AG04449 (cell line): ENCODE results near the genes LEKR1, CCNL1 and MFSD1.

- RRBS, result no CpG with 5 or more reads among the region's 8 CpGs
These were observed 28.6 kb downstream of the KCNAB1 start for GRCh38 chr3:156148881-156149415.

DNA sequence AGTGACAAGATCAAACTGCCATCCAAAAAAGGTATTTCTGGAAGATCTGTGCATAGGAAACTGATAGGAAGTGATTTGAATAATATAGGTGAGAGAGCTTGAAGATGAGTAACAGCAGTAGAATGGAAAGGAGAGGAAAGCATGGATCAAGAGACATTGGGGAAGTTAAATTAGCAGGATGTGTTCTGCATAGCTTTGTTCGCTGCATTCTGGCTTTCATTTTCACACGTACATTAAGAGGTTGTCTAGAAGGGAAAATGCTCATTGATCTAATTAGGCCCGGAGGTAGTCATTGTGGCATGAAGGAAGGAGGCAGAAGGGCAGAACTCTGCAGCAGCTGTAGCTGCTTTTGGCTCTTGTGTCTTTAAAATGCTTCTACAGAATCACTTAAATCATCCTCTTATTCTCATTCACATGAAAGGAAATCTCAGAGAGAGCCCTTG lies 40.2 kb downstream of the KCNAB1 start:
- RRBS, result no CpG with 5 or more reads among the region's 3 CpGs

- RRBS, result no CpG with 5 or more reads among the region's 15 CpGs
These were observed 1.6 kb downstream of the TIPARP start for GRCh38 chr3:156675970-156676346.

DNA sequence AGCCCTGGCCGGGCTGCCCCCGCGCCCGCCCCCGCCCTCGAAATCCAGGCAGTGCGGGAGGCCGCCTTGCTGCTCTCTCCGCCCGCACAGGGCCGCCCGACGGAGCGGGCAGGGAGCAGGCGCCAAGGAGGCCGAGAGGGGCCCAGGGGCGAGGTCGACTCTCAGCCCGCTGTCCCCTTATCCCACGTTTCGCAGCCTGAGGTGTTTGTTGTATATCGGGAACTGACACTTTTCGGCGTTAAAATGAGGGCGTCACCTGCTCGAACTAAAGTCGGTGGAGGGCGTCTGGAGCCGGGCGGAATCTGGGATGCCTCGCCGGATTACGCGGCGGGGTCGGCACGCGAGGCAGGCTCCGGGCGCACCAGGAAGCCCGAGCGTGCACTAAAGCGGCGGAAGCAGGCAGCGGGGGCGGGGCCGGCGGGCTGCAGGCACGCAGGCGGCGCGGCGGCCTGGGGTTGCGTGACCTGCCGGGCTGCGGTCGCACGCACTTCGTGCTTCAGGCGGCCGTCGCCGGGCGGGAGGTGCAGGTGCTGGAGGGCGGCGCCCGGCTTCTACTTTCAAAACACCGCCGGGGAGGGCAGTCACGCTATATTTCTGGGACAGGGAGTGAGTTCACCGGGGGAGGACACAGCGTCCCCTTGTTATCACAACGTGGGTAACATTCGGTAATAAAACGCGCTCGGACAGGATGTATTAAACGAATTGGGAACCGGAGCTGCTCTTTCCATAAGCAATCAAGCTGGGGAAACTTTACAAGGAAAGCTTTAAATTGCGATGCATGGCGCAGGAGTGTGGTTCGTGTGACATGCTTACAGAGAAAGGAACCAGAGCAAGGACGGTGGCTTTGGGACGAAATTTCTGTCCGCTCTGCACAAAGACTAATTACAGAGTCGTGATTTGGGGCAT lies 9.3 kb upstream of the LEKR1 start:
- RRBS, result 3% methylated on average over 41 of the region's 86 CpGs

DNA sequence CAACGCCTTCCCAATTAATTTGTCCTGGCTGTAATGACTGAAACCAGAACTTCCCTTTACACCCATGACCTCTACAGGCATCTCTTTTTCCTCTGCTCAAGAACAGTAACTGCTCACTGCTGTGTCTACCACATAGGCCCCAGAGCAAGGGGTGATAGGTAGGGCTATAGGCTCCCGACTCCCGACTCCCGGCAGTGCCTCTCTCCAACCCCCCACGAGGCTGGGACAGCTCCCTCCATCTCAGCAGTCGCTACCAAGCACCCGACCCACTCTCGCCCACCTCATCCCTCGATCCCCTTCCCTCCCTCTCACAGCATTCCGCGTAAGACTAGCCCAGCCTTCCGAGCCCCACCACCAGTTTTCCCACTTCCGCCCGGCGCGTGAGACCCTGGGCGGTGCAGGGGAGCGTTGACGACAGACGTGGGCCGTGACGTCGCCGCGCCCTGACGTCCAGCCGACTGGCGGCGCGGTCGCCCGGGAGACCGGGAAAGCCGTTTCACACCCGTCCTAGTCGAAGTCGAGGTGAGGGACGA lies at the start of gene LEKR1:
TSS of gene LEKR1 (plus strand) at position 499 of the 533 bp plus-strand sequence.
- RRBS, result 1% methylated on average over 17 of the region's 38 CpGs

DNA sequence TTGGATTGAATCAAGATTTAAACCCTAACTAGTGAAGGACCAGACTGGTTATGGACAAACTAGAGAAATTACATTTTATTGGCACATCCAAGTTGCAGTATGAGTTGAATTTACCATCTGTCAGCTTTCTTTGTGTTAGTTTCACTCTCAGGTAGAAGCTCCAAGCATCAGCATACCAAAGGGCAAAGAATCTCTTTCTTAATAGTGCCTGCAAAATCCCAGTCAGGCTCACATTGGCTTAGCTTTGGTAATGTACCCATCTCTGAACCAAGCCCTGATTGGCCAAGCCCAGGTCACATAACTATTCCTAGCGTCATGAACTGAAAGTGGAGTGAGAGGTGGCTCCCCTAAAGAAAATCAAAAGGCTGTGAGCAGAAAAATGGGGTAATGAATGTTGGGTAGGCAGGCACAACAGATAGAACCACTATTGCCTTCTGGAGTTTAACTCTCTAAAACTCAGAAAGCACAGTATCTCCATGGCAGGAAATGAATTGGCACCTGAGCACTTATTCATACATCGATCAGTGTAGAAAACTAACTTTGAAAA lies 66.8 kb downstream of the CCNL1 start:
- RRBS, result no CpG with 5 or more reads among the region's 2 CpGs

DNA sequence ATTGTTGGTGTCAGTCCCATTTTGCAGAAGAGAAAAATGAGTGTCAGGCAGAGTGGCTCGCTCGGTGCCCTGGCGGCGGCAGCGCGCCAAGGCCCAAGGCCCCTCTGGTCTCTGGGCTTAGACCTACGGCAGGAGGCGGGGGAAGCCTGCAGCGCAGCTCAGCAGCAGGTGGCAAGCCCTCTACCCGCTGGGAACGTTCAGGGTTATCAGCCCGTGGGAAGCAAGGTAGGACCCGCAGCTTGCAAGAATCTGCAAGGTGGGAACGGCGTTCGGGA lies 39.9 kb downstream of the CCNL1 start:
- RRBS, result no CpG with 5 or more reads among the region's 16 CpGs

DNA sequence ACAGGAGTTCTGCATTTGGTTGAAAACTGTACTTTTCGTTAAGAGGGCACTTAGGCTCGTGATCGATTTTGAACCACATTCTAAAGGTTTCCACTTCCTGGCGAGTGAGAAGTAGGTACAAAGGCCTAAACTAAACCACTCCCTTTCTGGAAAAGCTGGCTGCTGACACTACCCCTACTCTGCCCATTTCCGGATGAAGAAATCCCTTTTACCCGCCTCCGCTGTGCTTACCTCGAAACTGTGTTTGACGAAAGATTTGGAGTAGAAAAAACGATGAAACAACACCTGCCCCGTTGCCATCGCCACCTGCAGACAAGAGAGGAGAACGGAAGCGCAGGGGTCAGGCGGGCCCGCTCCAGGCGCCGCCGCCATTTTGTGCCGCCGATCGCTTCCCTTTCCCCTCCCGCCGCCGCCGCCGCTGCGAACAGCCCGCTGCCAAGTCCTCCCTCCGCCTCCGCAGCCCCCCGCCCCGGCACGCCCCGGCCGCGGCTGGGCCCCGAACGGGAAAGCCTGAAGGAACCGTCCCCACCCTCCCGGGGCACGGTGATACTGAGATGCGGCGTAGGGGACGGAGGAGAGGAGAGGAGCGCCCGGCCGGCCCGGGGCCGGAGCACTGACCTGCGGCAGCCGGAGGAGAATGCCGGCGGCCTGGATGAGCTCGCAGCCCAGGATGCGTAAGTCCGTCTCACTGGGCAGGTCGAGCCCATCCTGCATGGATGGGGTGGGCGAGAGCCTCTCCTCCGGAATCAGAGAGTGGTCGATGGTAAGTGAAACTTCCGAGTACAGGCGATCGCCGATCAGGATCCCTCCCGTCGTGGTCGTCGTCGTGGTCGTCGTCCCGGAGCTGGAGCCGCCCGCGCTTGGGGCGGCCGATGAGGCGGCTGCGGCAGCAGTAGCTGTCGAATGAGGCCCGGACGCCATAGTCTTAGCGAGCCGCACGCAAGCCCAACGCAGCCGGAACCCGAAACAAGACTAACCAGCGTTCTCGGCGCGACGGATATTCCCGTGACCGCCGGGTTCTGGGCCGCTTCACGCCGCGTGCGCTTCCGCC lies at the start of gene CCNL1:
TSS of gene CCNL1 (minus strand) at position 974 of the 1,051 bp plus-strand sequence.
- RRBS, result 2% methylated on average over 58 of the region's 103 CpGs

DNA sequence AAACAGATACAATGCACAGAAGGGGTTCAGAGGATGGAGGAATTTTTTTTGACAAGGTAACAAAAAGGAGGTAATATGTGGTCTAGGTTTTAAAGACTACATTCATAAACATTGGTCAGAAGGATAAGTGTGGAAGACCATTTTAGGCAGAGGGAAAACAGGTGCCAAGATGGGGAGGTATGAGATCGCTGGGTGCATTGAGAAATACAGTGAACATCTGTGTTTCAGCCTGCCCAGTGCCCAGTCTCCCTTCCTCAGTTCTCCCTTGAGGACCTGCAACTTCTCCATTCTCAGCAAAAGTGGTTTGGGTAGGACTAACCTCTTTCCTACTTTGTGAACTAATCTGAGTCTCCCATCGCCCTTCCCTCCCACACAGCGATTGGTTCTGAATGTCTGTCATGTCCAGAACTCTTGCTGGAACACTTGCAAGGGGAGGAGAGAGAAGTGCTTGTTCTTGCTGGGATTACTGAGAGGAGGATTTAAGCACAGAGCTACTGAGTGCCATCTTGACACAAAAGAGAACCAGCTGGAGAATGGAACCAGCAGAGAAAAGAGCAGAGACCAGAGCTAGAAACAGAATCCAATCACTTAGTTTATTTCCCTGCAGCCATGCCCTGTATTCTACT lies 10.9 kb upstream of the CCNL1 start:
- RRBS, result no CpG with 5 or more reads among the region's 3 CpGs

GRCh38 chr3:157174099-157174574 lies 14.2 kb upstream of the CCNL1 start:
- RRBS, result 7% methylated on average over 6 of the region's 13 CpGs

DNA sequence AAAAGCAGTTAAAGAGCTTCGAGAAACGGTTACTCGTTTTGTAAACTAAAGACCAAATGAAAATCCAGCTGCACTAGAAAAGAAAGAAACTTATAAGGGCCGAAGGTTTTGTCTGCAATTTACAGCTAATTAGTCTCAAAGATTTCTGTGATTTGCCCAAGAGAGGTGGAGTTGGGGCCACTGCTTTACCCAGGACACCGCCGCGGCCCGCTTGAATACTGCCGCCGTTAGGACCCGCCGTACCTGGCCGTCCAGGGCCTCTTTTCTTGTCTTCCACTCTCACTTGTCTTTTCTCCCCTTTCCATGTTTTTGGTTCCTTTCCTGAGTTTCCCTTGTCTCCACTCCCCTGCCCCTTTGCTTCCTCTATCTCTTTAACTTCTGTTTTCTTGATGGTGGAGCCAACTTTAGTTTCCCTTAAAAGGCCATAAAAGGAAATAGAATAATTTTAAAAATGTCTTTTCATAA lies 15.7 kb upstream of the CCNL1 start:
- RRBS, result no CpG with 5 or more reads among the region's 13 CpGs

- RRBS, result no CpG with 5 or more reads among the region's 65 CpGs
These were observed 8.5 kb downstream of the SHOX2 start for GRCh38 chr3:158097364-158098389.

GRCh38 chr3:158336930-158337335 lies 227.0 kb downstream of the RSRC1 start:
- RRBS, result no CpG with 5 or more reads among the region's 8 CpGs

GRCh38 chr3:158712836-158713637 lies 19.2 kb downstream of the RARRES1 start:
- RRBS, result no CpG with 5 or more reads among the region's 13 CpGs

DNA sequence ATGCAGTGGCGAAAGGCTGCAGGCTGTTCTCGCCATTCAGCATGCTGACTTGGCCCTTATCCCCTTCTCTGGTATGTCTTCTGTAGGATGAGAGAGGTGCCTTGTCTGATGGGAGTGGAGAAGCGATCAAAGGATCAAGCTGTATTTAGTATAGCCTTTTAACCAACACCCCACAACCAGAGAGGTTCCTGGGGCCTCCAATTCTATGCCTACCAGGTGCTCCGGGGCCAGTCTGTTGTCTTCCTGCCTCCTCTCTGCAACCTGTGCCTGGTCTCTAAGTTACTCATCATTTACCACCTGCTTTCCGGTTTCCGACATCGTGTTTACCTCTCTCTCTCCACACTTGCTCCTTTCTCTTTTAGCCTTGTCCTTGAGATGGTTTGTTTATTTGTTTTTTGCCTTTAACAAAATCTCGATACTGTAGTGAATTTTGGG lies 31.5 kb upstream of the MFSD1 start:
- RRBS, result 88% methylated on average over 2 of the region's 8 CpGs

DNA sequence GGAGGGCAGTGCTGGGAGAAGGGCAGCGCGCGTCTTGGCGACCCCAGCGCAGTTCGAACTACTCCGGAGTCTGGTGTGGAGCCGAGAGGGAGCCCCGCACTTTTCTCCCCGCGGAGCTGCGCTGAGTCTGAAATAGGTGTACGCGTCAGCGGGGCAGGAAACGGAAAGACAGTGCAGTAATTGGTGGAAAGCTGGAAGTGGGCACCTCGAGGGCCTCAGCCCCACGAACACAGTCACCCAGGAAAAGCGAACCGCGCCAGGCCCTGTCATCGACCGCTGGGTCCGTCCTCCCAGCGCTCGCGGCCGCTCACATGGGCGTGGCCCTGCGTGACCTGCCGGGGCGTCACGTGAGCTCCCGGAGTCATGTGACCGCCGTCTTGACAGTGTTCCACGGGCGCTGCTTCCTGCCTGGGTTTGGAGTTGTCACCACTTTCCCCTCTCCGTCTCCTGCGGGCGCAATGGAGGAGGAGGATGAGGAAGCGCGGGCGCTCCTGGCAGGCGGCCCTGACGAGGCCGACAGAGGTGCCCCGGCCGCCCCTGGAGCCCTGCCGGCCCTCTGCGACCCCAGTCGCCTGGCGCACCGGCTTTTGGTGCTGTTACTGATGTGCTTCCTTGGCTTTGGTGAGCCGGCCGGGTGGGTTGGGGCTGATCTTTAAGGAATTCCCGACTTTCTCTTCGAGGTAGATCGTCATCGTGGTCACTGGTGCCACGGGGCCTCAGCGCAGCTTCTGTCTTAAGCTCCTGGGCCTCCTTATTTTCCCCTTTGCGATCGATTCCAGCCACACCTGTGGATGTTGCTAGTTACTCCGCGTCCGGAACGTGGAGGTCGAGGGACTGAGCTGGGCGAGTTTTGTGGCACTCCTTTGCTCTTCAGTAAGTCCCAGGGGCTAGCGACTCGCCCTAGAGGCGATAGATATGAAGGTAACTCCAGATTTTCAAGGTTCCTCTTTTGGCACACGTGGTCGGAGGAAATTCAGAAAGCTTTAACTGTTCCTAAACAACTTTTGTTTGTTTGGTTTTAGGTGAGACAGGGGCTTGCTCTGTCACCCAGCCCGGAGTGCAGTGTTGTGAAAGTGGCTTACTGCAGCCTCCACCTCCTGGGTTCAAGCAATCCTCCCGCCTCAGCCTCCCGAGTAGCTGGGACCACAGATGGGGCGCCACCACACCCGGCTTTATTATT lies at the start of gene MFSD1:
TSS of gene MFSD1 (plus strand) at position 360 of the 1,180 bp plus-strand sequence.
- RRBS, result 0% methylated on average over 1 of the region's 80 CpGs

- RRBS, result no CpG with 5 or more reads among the region's 4 CpGs
These were observed 113.4 kb downstream of the MFSD1 start for GRCh38 chr3:158915318-158915587.

DNA sequence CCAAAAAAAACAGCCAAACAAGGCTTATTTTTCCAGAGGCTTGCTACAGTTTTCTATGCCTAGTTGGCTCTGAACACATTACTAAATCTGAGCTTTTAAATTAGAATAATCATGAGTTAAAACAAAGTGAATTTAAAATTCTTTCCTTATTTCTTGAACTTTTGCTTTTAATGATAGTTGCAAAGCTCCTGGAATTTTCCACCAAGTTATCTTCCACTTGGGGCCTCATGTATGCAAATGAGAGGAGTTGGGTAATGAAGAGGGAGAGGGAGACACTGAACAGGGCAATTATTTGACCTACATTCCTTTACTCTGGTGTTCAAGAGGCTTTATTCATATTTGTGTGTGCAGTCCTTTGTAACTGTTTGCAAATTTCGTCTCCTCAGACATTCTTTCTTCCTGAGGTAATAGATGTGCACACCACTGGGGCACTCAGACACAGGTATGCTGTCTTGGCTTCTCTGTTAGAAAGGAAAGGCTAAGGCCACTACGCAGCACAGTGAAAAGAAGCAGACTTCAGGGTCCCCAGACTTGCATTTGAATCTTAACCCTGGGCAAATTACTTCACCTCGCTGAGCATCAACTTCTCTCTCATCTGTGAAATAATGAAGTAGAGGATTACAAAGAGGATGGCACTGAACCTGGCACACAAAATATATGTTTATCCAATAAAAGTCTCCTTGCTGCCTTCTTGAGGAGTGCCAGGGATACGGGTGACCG lies 426.3 kb upstream of the C3orf80 start:
- RRBS, result no CpG with 5 or more reads among the region's 5 CpGs

DNA sequence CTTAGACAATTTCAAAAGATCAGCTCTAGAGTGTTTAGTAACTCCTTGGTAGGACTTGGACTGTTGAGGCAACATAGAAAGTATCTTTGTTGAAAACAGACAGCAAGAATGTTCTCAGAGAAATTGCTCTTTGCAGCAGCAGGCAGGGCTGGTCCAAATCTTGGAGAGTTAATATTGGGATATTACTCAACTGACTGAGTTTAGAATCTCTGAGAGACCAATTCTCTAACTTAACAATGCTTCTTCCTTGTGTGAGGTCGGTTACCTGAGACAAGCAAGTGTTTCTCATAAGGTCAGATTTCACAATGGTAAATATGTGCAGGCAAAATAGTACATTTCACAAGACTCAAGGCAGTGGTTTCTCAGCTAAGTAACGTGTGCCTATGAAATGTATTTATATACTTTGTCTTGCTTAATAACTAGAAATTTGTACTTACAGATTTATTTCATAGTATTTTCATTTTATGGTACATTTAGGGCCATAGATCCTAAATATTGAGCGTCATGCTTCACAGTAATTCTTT lies 384.3 kb upstream of the C3orf80 start:
- RRBS, result no CpG with 5 or more reads among the region's 3 CpGs

DNA sequence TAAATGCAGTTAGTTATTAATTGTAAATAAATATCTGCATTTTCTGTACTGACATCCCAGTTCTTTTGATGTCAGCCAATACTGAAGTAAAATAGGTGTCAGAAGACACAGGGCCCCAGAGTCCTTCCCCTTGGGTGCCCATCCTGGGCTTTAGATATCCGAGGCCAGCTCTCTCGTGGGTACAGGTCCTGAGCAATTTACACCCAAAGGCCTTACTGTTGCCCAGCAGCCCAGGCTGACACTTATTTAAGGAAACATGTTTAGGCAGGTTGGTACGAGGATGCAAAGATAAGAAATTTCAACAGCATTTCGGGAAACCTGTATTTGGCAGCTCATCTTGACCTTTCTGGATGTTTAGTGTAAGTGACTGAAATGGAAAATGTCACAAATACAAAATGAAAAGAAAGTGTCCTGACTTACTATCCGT lies 366.6 kb upstream of the C3orf80 start:
- RRBS, result no CpG with 5 or more reads among the region's 5 CpGs